Jejunum (tissue), 1 donor: ENCODE measurements around the genes CAMSAP2 and PKP1.

DNA sequence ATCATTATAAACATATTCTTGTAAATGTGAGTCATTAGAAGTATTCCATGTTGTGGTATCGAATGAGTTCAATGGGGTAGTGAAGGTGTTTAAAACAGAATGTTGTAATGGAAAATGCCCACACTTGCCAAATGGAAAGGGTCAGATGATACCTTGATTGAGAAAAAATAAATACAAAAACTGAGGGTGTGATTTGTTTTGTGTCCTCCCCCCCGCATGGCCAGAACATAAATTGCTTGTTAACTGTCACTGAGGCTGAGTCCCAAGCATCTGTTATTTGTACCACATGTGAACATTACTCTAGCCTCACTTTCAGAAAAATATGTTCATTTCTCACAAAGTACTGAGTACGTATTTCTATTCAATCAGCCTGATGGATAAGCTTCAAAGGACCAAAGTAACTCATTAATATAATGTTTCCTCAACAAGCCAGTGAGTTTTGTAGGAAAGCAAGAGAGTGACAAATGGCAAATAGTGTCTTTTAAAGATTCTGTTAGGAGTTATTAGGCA is 5.0 kb upstream of the NR5A2 start:
- PRO-cap: no peak

DNA sequence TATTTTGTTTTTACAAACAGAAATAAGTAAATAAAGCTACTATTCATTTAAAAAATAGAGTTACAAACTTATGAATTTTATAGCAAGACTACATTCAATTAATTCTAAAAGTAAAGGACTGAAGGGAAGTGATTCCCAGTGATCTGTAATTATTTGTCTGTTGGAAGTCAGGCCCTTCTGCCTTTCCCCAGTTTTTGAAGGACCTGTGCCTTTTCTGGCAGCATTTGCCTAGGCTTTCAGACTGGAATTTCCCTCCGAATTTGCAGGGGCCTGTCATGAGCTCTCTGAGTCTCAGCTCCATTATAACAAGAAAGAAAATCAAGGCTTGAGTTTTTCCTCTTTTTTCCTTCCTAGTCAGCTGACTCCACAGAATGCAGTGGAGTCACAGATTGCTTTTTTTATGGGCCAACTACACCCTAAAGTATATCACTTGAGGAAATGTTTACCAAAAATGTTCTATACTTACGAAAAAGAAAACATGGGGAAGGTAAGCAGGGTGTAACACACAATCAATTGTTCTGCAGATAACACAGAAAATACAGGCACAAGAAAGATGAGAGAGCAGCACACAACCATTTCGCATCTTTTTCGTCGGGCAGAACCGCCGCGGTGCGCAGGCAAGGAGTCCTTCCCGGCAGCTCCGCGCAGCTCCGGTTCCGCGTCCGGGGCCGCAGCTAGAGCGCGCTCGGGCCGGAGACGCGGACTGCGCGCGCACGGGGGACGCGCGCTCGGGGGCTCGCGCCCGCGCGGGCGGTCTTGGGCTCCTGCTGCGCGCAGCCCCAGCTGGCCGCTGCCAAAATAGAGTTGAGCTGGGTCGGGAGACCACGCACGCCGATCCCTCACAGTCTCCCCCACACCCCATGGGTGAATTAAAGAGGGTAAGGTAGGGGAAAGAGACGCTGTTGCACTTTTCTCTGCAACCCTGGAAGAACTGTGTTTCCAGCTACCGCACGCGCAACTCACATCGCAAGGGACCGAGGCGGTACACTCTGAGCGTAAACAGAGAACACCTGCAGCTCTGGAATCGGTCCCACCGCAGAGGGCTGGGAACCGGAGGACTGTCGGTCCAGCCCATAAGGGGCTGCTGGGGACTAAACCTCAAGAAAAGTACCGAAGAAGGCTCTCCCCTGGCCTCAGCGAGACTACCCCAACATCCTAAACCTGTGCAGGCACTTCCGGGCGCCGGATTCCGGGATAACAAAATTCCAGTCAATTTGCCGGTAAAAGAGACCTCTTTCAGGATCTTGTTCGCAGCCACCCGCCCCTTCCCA is 1.4 kb downstream of the NR5A2 start:
- PRO-cap: bidirectional peak, plus-strand start at position 723 of the sequence, minus-strand start at position 644 of the sequence

- PRO-cap: no peak
Observed at GRCh38 chr1:200030672-200031140, 3.2 kb downstream of the NR5A2 start.

- PRO-cap: bidirectional peak, plus-strand start at chr1:200040792, minus-strand start at chr1:200040735
Observed at GRCh38 chr1:200040007-200040960, 12.8 kb downstream of the NR5A2 start.

- PRO-cap: no peak
Observed at GRCh38 chr1:200041128-200041999, 13.9 kb downstream of the NR5A2 start.

DNA sequence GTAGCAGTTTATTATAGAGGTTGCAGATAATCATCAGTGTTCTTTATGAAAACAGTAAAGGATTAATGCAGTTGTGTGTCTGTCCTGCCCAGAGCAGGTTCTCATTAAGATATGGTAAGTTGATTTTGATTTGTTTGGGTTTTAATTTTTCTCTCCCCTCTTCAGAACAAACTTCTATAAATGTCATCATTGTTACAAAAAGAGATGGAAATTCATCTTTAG is 76.7 kb downstream of the NR5A2 start:
- PRO-cap: unidirectional peak, plus-strand start at position 70 of the sequence

- PRO-cap: no peak
Observed at GRCh38 chr1:200152786-200153760, 125.6 kb downstream of the NR5A2 start.

DNA sequence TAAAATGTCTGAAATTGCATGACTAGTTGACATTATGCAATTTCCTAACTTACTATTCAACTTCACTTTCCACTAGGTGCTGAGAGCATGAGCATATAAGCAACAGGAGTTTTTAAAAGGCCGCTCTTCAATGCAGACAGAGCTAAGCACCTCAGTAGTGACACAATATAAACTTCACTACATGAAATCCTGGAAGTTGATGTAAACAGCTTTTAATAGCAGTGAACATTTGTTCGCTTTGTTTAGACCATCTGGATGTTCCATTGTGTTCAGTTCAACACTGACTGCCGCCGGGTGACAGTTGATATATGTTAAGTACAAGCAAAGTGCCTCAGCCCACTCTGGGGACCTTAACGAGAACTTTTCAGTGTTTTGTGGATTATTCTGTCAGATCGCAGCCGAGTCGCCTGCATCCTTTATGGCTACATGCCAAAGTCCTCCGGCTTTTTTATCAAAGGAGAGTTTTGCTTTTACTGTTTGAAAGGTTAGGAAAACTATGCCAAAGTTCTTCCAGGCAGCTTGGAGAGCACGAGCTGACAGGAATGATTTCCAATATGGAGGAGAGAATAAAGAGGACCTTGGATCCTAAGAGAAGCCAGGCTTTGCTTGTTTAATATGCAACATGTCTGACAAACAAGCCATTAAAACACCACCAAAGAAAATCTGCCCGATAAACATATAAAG is 167.3 kb downstream of the ZNF281 start:
- PRO-cap: no peak

- PRO-cap: no peak
Observed at GRCh38 chr1:200302943-200303418, 106.9 kb downstream of the ZNF281 start.

DNA sequence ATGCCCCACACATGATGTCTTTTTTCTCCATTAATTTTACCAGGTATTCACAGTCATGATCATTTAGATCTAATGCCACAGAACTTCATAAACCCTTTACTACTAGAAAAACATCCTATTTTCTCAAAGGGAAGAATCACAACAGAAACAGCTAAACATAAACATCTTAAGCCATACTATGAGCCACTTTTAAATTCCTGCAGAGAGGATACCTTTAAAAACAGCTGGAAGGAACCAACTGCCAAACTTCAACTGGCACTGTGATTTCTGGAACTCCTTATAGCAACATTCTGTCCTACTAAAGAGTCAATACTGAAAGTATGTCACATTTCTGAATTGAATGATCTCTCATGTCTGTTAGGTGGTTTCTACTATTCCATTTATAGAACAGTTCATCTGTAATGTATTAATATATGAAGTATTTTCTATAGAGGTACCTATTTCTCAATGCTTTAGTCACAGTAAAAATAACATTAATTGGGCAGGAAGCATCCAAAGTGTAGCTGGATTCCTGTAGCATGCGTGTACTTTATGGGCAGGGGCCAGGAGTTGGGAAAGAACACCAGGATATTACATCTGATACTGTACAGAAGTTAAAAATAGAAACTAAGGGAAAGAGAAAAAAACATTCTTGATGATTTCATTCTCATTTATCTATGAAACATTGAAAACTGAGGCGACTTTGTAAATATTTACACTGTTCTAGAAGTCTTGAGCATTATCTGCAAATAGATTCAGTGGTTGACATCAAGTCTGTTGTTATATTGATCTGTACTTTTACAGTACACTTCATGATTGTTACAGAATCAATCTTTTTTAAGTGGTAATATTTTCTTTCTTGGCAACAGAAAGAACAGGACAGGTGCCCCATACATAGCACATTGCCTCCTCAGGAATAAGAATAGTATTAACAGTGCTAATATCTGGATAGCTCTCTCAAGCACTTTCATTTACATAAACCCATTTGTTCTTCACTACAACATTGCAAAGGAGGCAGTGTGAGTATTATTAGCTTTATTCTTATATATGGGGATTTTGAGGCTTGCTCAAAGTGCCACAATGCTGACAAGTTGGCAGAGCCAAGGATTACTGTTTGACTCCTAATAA is 6.1 kb upstream of the ZNF281 start:
- PRO-cap: no peak

GRCh38 chr1:200738769-200739286 is at the start of gene CAMSAP2:
TSS of gene CAMSAP2 (plus strand) at chr1:200738893.
- PRO-cap: bidirectional peak, plus-strand start at chr1:200738940, minus-strand start at chr1:200738717; bidirectional peak, plus-strand start at chr1:200739197, minus-strand start at chr1:200739136

GRCh38 chr1:200862140-200862558 is 10.6 kb upstream of the GPR25 start:
- PRO-cap: no peak

- PRO-cap: unidirectional peak, minus-strand start at chr1:200895918; bidirectional peak, plus-strand start at chr1:200896240, minus-strand start at chr1:200896145; bidirectional peak, plus-strand start at chr1:200896712, minus-strand start at chr1:200896462
Observed at GRCh38 chr1:200895777-200896497, 1.2 kb downstream of the INAVA start.

DNA sequence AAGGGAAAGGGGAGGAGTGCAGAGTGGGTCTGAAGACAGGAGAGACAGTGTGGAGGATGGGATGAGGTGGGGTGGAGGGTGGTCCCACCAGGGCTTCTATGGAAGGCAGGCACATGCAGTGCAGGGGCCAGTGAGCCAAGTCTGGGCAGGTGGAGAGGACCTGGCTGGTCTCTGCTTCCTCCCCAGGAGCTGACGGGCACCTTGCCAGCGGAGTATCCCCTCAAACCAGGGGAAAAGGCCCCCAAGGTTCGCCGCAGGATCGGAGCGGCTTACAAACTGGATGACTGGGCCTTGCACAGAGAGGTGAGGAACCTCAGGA is 5.2 kb downstream of the INAVA start:
- PRO-cap: no peak

- PRO-cap: no peak
Observed at GRCh38 chr1:200991727-200992013, 31.8 kb downstream of the KIF21B start.

DNA sequence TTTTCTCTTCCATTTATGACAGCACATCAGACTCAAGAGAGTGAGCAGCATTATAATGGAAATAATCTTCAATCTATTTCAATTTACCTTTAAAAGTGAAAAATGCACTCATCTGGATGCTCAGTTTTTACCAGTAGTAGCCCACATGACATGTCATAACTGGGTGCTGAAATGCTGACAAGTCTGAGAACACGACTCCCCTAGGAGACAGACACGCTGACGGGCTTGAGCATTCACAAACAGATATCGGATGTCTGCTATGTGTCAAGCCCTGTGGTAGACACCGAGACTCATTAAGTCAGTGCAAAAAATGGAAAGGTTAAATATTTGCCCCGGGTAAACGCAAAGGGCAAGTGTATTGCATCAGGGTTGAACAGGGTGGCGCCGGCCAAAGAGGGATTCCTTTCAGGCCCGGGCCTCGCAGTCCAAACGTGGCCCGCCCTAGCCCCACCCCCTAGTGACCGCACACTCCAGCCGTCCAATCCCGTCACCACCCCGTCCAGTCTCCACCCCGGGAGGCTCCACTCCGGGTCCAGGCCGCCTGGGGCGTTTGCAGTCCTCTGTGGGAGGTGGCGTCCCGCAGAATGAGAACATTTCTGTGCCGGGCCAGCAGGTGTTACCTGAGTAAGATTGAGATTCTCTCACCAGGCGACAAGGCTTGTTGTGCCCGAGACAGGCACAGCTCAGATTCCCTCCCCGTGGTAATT is 16.2 kb upstream of the TMEM9 start:
- PRO-cap: bidirectional peak, plus-strand start at position 555 of the sequence, minus-strand start at position 404 of the sequence

DNA sequence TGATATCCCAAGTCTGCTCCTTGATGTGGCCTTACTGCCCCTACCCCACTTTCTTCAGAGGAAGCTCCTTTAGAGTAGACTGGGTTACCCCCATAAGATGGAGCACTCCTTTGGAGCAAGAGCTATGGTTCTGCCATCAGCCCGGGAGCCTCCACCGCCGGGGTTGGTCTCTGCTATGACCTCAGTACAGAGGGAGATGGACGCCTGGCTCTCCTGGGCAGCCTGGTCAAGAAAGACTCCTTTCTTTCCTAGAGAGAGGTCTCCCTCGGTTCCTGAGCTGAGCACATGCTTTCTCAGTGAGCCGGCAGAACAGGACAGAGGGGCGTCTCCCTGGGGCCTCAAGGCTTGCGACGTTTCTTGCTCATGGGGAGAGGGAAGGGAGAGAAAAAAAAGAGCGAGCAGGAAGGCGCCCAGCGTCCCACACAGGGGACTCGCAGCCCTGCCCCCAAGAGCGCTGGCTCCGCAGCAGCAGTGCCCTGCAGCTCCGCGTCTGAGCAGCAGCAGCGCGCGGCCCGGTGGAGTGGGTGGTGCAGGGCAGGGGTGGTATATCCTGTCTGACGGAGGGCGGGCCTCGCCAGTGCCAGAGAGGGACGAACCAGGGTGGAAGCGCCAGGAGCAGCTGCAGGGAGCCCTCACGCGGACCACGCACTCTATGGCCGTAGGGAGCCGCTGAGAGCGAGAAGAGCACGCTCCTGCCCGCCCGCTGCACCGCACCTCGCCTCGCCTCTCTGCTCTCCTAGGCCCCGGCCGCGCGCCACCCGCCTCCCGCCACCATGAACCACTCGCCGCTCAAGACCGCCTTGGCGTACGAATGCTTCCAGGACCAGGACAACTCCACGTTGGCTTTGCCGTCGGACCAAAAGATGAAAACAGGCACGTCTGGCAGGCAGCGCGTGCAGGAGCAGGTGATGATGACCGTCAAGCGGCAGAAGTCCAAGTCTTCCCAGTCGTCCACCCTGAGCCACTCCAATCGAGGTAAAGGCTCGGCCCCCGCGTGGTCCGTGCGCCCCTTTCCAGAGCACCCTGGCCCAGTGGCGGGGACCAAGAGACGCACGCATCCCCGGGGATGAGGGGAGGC is at the start of gene PKP1:
TSS of gene PKP1 (plus strand) at position 577 of the 1,078 bp plus-strand sequence.
- PRO-cap: bidirectional peak, plus-strand start at position 577 of the sequence, minus-strand start at position 492 of the sequence; unidirectional peak, minus-strand start at position 790 of the sequence

DNA sequence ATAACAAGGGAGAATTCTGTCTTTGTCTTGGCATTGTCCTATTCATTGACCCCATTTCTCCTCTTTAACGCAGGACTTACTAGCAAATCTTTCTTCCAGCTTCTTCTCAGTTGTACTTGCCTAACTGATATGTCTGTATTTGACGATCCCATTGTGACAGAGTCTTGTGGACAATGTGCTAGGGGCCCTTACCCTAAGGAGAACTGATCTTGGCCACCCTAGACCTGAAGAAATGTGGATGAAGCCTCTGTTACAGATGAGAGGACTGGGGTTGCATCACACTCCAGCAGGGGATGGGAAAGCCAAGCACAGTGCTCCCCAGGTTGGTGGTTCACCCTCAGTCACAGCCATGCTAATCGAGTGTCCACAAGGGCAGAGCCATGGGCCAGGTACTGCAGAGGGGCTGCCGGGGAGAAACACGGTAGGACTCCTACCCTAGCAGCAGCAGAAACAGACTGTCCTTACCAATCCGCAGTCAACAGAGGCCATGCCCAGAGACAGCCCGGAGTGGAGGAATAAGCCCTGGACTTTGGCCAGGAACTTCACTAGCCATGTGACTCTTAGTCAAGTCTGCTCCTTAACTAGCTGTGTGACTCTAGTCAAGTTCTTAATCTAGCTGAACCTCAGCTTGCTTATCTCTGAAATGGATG is 15.5 kb downstream of the PKP1 start:
- PRO-cap: unidirectional peak, minus-strand start at position 480 of the sequence

DNA sequence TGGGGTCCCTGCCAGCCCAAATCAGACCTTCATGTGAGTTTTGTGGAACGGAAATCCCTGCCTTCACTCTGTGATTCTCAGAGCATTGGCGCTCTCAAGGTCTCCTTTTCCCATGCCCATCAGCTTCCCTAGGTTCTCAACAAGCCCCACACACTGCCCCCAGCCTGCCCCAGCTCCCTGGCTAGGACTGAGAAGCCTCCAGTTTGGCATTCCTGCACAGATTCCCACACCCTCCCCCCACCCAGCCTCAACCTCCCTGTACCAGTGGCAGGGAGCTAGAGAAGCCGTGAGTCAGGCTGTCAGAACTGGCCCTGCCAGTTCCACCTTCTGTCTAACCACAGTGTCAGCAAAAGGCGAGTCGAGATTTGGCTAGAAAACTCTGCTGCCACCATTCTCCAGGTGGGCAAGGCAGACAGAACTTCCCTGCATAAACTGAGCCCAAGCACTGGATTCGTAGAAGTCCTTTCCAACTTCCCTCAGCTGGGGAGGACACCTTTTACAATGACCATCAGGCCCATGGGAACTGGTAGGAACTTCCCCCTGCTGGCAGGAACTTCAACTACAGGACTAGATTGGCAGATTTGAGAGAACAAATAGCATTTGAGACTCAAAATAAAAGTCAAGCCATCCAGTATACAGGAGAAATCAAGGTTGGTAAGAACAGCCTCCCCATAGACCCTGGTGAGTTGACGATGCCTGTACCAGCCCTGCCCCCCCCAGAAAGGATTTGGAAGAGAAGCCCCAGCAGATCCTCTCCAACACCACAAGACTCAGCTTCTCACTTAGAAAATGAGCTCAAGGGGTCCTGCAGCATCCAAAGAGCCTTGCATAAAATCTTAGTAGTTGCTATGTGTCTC is 31.0 kb downstream of the TNNT2 start:
- PRO-cap: no peak

DNA sequence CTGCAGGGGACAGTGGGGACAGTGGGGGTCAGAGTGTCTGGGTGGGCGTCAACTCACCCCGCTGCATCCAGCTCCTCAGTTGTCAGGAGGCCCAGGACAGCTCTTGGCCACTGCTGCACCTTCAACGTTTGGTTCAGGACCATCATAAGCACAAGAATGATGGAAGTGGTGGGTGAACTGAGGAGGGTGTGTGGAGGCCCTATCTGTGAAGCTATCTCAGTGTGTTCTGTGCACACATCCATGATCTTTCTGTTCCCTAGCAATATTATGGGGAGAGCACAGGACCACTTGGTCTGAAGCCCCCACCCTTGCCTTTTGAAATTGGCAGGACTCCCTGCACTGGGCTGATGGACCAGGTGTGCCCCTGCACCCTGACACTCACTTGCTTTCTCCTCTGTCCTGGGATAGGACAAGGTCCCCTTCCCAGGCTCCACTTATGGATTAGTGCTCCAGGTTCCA is 21.6 kb downstream of the TNNT2 start:
- PRO-cap: no peak